ENCODE results near the gene GPRC5D.

- RAMPAGE, long total RNA: no peak
- RRBS: no CpG with 5 or more reads among the region's 9 CpGs
PRO-cap:
- standard: unidirectional peak, minus-strand start at chr12:12735014
- CoPRO, capped RNA only, 2 experiments: no peak in any of the 2 experiments
- CoPRO, capped and uncapped RNA, 2 experiments: no peak in any of the 2 experiments
- CoPRO, uncapped RNA only, 2 experiments: no peak in any of the 2 experiments
CAGE:
- cytosol, long polyA plus RNA: no peak
- long polyA plus RNA: no peak
- nucleolus, long total RNA: no peak
- nucleus, long polyA plus RNA: no peak
These were observed 17.5 kb downstream of the CDKN1B start for GRCh38 chr12:12734576-12735204.

GRCh38 chr12:12786426-12786605, 857 bp downstream of the APOLD1 start:
- RAMPAGE, long total RNA: no peak
- RRBS: no CpG with 5 or more reads among the region's 1 CpG
PRO-cap:
- standard: no peak
- CoPRO, capped RNA only, 2 experiments: no peak in any of the 2 experiments
- CoPRO, capped and uncapped RNA, 2 experiments: no peak in any of the 2 experiments
- CoPRO, uncapped RNA only, 2 experiments: no peak in any of the 2 experiments
CAGE:
- cytosol, long polyA plus RNA: no peak
- long polyA plus RNA: no peak
- nucleolus, long total RNA: no peak
- nucleus, long polyA plus RNA: no peak

DNA sequence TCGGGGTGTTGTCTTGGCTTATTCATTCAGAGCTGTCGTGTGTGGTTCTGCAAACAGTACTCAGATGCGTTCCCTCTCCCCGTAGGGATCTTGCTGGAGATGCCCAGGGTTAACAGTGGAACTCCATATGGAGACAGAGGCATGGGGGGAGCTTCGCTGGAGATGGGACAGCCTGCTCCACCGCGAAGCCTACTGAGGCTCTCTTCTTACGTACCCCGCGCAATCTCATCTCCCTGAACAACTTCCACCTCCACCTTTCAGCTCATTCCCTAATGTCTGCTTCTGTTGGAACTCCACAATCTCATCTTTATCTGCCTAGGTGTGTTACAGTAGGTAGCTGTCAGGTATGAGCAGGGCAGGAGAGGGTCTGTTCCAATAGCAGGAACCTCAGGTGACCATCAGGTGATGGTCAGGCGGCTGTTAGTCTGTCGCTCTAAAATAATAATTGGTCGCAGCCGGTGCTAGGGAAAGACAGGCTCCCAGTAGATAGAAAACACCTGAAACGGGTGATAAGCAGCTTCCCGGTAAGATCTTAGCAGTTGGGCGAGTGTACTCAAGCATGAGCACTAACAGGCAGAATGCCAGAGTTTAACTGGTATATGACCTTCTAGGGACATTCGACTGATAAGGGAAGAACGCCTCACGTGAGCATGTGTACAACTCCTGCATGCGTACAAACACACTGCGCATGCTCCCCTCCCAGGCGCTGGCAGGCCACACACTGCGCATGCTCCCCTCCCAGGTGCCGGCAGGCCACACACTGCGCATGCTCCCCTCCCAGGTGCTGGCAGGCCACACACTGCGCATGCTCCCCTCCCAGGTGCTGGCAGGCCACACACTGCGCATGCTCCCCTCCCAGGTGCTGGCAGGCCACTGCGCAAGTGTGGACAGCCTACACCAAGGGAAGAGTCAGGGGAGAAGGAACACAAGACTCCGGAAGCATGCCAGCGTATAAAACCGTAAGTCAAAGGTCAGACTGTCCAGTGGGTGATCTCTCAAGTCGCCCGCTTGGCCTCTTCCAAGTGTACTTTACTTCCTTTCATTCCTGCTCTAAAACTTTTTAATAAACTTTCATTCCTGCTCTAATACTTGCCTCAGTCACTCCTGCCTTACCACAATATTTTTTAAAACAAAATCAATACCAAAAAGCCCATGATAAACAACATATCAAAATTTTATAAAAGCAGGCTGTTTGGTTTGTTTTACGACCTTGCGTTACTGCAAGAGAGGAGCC, 24.7 kb downstream of the GPRC5D start:
- RAMPAGE, long total RNA: no peak
- RRBS: no CpG with 5 or more reads among the region's 36 CpGs
PRO-cap:
- standard: bidirectional peak, plus-strand start at position 890 of the sequence, minus-strand start at position 684 of the sequence
- CoPRO, capped RNA only, 2 experiments: peak in 2 of 2 experiments; most common plus-strand start position 983 of the sequence (in 2); most common minus-strand start position 580 of the sequence (in 1)
- CoPRO, capped and uncapped RNA, 2 experiments: peak in 2 of 2 experiments; most common plus-strand start position 983 of the sequence (in 2); most common minus-strand start position 675 of the sequence (in 1)
- CoPRO, uncapped RNA only, 2 experiments: peak in 1 of 2 experiments; most common plus-strand start position 981 of the sequence (in 1); most common minus-strand start position 680 of the sequence (in 1)
CAGE:
- cytosol, long polyA plus RNA: no peak
- long polyA plus RNA: no peak
- nucleolus, long total RNA: no peak
- nucleus, long polyA plus RNA: no peak

- RAMPAGE, long total RNA: no peak
- RRBS: no CpG with 5 or more reads among the region's 9 CpGs
PRO-cap:
- standard: no peak
- CoPRO, capped RNA only, 2 experiments: no peak in any of the 2 experiments
- CoPRO, capped and uncapped RNA, 2 experiments: no peak in any of the 2 experiments
- CoPRO, uncapped RNA only, 2 experiments: no peak in any of the 2 experiments
CAGE:
- cytosol, long polyA plus RNA: no peak
- long polyA plus RNA: no peak
- nucleolus, long total RNA: no peak
- nucleus, long polyA plus RNA: no peak
These were observed 2.6 kb downstream of the GPRC5D start for GRCh38 chr12:12949341-12949750.

- RAMPAGE, long total RNA: no peak
- RRBS: no CpG with 5 or more reads among the region's 8 CpGs
PRO-cap:
- standard: no peak
- CoPRO, capped RNA only, 2 experiments: no peak in any of the 2 experiments
- CoPRO, capped and uncapped RNA, 2 experiments: no peak in any of the 2 experiments
- CoPRO, uncapped RNA only, 2 experiments: no peak in any of the 2 experiments
CAGE:
- cytosol, long polyA plus RNA: no peak
- long polyA plus RNA: no peak
- nucleolus, long total RNA: no peak
- nucleus, long polyA plus RNA: no peak
These were observed at the start of gene GPRC5D for GRCh38 chr12:12951875-12952621. Gene GPRC5D (minus strand): TSS chr12:12952170.

DNA sequence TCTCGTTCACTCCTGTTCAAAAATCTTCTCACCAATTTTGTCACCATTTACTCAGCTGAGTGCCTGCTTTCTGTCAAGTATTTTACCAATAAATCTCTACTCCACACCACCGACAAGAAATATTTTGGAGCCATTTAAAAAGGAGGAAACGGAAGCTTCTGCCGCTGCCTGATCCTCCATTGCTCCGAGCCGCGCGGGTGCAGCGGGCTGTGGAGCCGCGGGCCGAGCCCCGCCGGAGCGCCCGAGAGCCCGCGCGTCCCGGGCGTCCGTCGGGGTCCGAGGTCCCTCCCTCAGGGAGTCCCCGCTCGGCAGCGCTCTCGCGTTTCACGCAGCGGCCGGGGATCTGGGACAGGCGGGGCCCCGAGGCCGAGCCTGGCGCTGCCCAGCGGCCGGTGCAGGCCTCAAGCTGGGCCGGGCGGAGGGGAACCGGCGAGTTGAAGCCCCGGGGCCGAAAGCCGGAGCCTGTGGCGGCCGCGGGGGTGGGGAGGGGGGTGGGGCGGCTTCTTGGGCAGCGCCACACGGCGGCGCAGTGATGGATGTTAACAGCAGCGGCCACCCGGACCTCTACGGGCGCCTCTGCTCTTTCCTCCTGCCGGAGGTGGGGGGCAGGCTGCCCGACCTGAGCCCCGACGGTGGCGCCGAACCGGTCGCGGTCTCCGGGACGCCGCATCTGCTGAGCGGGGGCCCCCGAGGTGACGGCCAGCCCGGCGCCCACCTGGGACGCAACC, 1.1 kb upstream of the HEBP1 start:
- RAMPAGE, long total RNA: no peak
- RRBS: 62% methylated on average over 29 of the region's 75 CpGs
PRO-cap:
- standard: no peak
- CoPRO, capped RNA only, 2 experiments: no peak in any of the 2 experiments
- CoPRO, capped and uncapped RNA, 2 experiments: no peak in any of the 2 experiments
- CoPRO, uncapped RNA only, 2 experiments: no peak in any of the 2 experiments
CAGE:
- cytosol, long polyA plus RNA: no peak
- long polyA plus RNA: no peak
- nucleolus, long total RNA: no peak
- nucleus, long polyA plus RNA: no peak

DNA sequence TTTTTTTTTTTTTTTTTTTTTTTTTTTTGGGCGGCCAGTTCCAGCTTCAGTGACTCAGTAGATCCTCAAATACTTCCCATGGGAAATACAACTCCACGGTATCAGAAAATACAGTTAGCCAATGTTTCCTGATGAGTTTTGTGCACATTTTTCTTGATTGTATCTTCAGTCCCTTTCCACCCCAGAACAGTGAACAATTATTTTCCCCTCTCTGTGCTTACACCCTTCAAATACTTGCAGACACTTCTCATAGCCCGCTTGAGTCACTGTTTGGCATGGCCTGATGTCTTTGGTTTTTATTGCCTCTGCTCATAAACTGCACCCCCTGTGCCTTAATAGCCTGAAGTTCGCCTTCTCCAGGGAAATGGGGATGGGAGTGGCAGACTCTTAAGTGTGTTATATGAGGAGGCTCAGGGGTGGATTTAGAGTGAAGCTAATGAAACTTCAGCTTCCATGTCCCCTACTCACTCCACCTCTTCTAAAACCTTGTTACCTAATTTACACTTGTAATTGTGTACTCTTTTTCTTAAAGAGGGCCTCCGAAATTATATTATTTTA, 4.9 kb downstream of the GSG1 start:
- RAMPAGE, long total RNA: no peak
- RRBS: no CpG with 5 or more reads among the region's 5 CpGs
PRO-cap:
- standard: no peak
- CoPRO, capped RNA only, 2 experiments: no peak in any of the 2 experiments
- CoPRO, capped and uncapped RNA, 2 experiments: no peak in any of the 2 experiments
- CoPRO, uncapped RNA only, 2 experiments: no peak in any of the 2 experiments
CAGE:
- cytosol, long polyA plus RNA: no peak
- long polyA plus RNA: no peak
- nucleolus, long total RNA: no peak
- nucleus, long polyA plus RNA: no peak

DNA sequence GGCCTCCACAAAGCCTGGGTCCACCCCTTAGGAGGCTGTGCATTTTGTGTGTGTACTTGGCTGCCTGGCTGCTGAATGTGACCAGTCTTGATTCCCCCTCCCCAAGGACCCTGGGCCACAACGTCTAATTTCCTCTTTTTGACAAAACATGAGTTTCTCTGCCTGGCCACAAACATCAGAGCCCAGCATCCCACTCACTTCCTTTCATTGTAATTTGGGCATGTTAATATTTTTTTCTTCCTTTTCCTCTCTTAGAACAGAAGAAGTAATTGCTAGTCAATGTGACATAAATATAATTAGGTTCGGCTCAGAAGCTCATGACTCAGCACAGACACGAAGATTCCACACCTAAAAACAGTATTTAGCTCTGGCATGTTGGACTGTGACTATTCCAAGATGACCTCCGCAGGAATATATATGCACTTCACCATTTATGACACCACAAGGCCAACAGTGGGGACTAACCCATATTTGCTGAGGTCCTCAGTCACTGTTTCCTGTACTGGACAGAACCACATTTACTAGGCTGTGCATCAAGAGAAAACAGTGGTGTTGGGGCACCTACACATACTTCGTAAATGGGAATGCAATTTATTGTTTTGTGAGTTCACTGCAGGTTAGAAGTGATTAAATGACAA, 4.3 kb downstream of the GSG1 start:
- RAMPAGE, long total RNA: no peak
- RRBS: no CpG with 5 or more reads among the region's 5 CpGs
PRO-cap:
- standard: no peak
- CoPRO, capped RNA only, 2 experiments: no peak in any of the 2 experiments
- CoPRO, capped and uncapped RNA, 2 experiments: no peak in any of the 2 experiments
- CoPRO, uncapped RNA only, 2 experiments: no peak in any of the 2 experiments
CAGE:
- cytosol, long polyA plus RNA: no peak
- long polyA plus RNA: no peak
- nucleolus, long total RNA: no peak
- nucleus, long polyA plus RNA: no peak

- RAMPAGE, long total RNA: no peak
- RRBS: no CpG with 5 or more reads among the region's 2 CpGs
PRO-cap:
- standard: no peak
- CoPRO, capped RNA only, 2 experiments: no peak in any of the 2 experiments
- CoPRO, capped and uncapped RNA, 2 experiments: no peak in any of the 2 experiments
- CoPRO, uncapped RNA only, 2 experiments: no peak in any of the 2 experiments
CAGE:
- cytosol, long polyA plus RNA: no peak
- long polyA plus RNA: no peak
- nucleolus, long total RNA: no peak
- nucleus, long polyA plus RNA: no peak
These were observed 1.1 kb downstream of the GSG1 start for GRCh38 chr12:13102420-13102730.

- RAMPAGE, long total RNA: no peak
- RRBS: no CpG with 5 or more reads among the region's 5 CpGs
PRO-cap:
- standard: no peak
- CoPRO, capped RNA only, 2 experiments: no peak in any of the 2 experiments
- CoPRO, capped and uncapped RNA, 2 experiments: no peak in any of the 2 experiments
- CoPRO, uncapped RNA only, 2 experiments: no peak in any of the 2 experiments
CAGE:
- cytosol, long polyA plus RNA: no peak
- long polyA plus RNA: no peak
- nucleolus, long total RNA: no peak
- nucleus, long polyA plus RNA: no peak
These were observed 608 bp downstream of the GSG1 start for GRCh38 chr12:13102731-13103386.

DNA sequence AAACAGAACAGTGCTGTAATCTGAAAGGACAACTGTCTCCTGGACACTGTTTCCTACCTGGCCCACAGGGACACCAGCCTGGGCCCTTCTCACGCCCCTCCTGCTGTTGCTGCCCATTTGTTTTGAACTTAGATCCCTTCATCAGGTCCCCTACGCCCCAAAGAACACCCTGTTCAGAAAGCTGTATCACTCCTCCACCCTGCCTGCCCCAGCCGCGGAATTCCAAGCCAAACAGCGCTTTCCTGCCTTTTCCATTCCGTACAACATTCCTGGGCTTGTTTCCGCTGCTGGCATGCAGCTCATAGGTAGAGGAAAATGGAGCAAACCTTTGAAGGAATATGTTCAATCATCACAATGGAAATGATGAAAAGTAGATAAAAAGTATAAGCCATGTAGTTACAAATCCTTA, 12.8 kb upstream of the GSG1 start:
- RAMPAGE, long total RNA: no peak
- RRBS: no CpG with 5 or more reads among the region's 7 CpGs
PRO-cap:
- standard: no peak
- CoPRO, capped RNA only, 2 experiments: no peak in any of the 2 experiments
- CoPRO, capped and uncapped RNA, 2 experiments: no peak in any of the 2 experiments
- CoPRO, uncapped RNA only, 2 experiments: no peak in any of the 2 experiments
CAGE:
- cytosol, long polyA plus RNA: no peak
- long polyA plus RNA: no peak
- nucleolus, long total RNA: no peak
- nucleus, long polyA plus RNA: no peak

DNA sequence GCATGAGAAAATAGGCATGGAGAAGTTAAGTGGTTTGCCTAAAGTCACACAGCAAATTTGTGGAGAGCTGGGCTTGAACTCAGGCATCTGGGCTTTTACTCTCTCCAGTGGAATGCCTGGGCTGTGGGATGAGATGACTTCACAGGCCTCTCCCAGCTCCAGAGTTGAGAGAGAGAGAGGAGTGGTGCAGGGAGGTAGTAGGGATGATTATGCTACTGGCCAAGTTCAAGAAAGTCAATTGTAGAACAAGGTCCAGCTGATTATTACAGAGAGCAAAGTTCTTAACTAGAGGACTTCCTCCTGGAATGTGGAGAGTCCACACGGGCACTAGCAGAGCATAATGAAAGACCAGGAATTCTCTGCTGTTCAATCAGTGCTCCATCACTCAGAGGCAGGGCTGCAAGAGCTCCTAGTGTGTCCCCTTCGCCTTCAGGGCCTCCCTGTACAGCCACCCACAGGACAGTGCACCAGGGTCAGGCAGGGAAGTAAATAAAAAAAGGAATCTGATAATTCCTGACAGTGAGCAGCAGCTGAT, 686 bp upstream of the EMP1 start:
- RAMPAGE, long total RNA: no peak
- RRBS: no CpG with 5 or more reads among the region's 2 CpGs
PRO-cap:
- standard: no peak
- CoPRO, capped RNA only, 2 experiments: no peak in any of the 2 experiments
- CoPRO, capped and uncapped RNA, 2 experiments: no peak in any of the 2 experiments
- CoPRO, uncapped RNA only, 2 experiments: no peak in any of the 2 experiments
CAGE:
- cytosol, long polyA plus RNA: no peak
- long polyA plus RNA: no peak
- nucleolus, long total RNA: no peak
- nucleus, long polyA plus RNA: no peak

GRCh38 chr12:13222221-13222753, 25.8 kb downstream of the EMP1 start:
- RAMPAGE, long total RNA: no peak
- RRBS: no CpG with 5 or more reads among the region's 4 CpGs
PRO-cap:
- standard: no peak
- CoPRO, capped RNA only, 2 experiments: no peak in any of the 2 experiments
- CoPRO, capped and uncapped RNA, 2 experiments: no peak in any of the 2 experiments
- CoPRO, uncapped RNA only, 2 experiments: no peak in any of the 2 experiments
CAGE:
- cytosol, long polyA plus RNA: no peak
- long polyA plus RNA: no peak
- nucleolus, long total RNA: no peak
- nucleus, long polyA plus RNA: no peak

DNA sequence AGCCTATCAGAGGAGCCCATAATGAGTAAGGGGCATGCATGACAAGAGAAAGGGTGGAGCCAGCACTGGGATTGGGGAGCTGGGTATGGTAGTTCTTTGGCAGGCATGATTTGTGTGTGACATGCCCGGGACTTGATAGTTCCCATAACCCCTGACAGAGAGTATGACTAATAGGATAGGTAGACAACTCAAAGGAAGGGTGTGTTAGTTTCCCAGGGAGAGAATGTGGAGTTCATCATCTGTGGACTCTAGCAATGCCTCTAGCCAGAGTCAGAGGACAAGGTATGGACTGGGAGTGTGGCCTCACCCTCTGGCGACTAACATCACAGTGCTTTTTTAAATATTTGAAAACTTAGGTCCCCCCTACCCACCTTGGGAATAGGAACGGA, 143.1 kb downstream of the EMP1 start:
- RAMPAGE, long total RNA: no peak
- RRBS: no CpG with 5 or more reads among the region's 3 CpGs
PRO-cap:
- standard: no peak
- CoPRO, capped RNA only, 2 experiments: no peak in any of the 2 experiments
- CoPRO, capped and uncapped RNA, 2 experiments: no peak in any of the 2 experiments
- CoPRO, uncapped RNA only, 2 experiments: no peak in any of the 2 experiments
CAGE:
- cytosol, long polyA plus RNA: no peak
- long polyA plus RNA: no peak
- nucleolus, long total RNA: no peak
- nucleus, long polyA plus RNA: no peak

GRCh38 chr12:13387019-13387708, 190.6 kb downstream of the EMP1 start:
- RAMPAGE, long total RNA: no peak
- RRBS: no CpG with 5 or more reads among the region's 7 CpGs
PRO-cap:
- standard: no peak
- CoPRO, capped RNA only, 2 experiments: no peak in any of the 2 experiments
- CoPRO, capped and uncapped RNA, 2 experiments: no peak in any of the 2 experiments
- CoPRO, uncapped RNA only, 2 experiments: no peak in any of the 2 experiments
CAGE:
- cytosol, long polyA plus RNA: no peak
- long polyA plus RNA: no peak
- nucleolus, long total RNA: no peak
- nucleus, long polyA plus RNA: no peak

DNA sequence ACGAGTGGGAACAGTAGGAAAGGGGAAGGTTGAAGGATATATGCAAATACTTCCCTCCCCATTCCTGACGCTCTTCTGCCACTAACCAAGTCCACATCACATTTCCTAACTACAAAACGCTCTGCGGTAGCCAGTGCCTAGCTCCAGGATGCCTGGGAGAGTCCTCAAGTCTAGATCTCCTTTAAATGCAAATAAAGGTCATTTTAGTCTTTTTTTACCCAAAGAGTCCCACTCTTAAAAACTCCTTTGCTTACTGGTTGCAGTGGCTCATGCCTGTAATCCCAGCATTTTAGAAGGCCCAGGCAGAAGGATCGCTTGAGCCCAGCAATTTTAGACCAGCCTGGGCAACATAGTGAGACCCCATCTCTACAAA, 153.1 kb upstream of the ATF7IP start:
- RAMPAGE, long total RNA: no peak
- RRBS: no CpG with 5 or more reads among the region's 5 CpGs
PRO-cap:
- standard: no peak
- CoPRO, capped RNA only, 2 experiments: no peak in any of the 2 experiments
- CoPRO, capped and uncapped RNA, 2 experiments: no peak in any of the 2 experiments
- CoPRO, uncapped RNA only, 2 experiments: no peak in any of the 2 experiments
CAGE:
- cytosol, long polyA plus RNA: no peak
- long polyA plus RNA: no peak
- nucleolus, long total RNA: no peak
- nucleus, long polyA plus RNA: no peak

DNA sequence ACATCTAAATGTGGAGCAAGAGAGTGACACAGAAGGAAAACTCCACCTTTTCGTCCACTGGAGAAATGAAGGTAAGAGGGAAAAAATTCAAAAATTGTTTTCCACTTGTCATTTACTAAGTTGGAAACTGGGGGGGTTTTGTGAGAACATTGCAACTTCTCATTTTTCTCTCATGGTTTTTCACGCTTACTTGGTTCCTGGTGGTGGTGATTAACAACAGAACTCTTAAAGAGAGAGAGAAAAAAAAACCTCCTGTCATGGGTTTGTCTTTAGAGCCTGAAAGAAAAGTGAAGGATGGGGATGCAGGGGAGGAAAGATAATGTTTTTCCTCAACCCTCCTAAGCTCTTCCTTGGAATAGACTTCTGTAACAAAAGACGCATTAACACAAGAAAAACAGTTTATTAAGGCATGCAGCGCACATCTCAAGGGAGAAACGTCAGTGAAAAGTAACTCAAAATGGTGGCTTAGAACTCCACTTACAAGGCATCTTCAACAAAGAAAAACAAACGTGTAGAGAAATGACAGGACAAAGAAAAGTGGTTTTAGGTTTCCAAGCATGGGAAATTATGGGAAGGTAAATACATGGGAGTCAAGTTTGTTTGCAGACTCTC, 81.9 kb upstream of the ATF7IP start:
- RAMPAGE, long total RNA: no peak
- RRBS: no CpG with 5 or more reads among the region's 6 CpGs
PRO-cap:
- standard: no peak
- CoPRO, capped RNA only, 2 experiments: no peak in any of the 2 experiments
- CoPRO, capped and uncapped RNA, 2 experiments: no peak in any of the 2 experiments
- CoPRO, uncapped RNA only, 2 experiments: no peak in any of the 2 experiments
CAGE:
- cytosol, long polyA plus RNA: no peak
- long polyA plus RNA: no peak
- nucleolus, long total RNA: no peak
- nucleus, long polyA plus RNA: no peak

- RAMPAGE, long total RNA: no peak
- RRBS: no CpG with 5 or more reads among the region's 5 CpGs
PRO-cap:
- standard: no peak
- CoPRO, capped RNA only, 2 experiments: no peak in any of the 2 experiments
- CoPRO, capped and uncapped RNA, 2 experiments: no peak in any of the 2 experiments
- CoPRO, uncapped RNA only, 2 experiments: no peak in any of the 2 experiments
CAGE:
- cytosol, long polyA plus RNA: no peak
- long polyA plus RNA: no peak
- nucleolus, long total RNA: no peak
- nucleus, long polyA plus RNA: no peak
These were observed 50.6 kb upstream of the ATF7IP start for GRCh38 chr12:14314875-14315337.

DNA sequence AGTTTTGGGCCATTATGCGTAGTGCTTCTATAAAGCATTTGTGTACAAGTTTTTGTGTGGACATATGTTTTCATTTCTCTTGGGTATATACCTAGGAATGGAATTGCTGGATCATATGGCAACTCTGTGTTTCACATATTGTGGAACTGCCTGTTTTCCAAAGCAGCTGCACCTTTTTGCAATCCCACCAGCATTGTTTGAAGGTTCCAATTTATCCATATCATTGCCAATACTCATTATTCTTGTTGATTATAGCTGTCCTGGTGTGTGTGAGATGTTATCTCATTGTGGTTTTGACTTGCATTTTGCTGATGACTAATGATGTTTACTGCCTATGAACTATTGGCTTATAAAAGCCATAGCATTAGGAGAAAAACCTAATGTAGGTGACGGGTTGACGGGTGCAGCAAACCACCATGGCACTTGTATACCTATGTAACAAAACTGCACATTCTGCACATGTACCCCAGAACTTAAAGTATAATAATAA, 45.6 kb downstream of the ATF7IP start:
- RAMPAGE, long total RNA: no peak
- RRBS: no CpG with 5 or more reads among the region's 3 CpGs
PRO-cap:
- standard: no peak
- CoPRO, capped RNA only, 2 experiments: no peak in any of the 2 experiments
- CoPRO, capped and uncapped RNA, 2 experiments: no peak in any of the 2 experiments
- CoPRO, uncapped RNA only, 2 experiments: no peak in any of the 2 experiments
CAGE:
- cytosol, long polyA plus RNA: no peak
- long polyA plus RNA: no peak
- nucleolus, long total RNA: no peak
- nucleus, long polyA plus RNA: no peak

Measured in K562 (cell line).